Amniotic epithelial cell (primary cell): ENCODE results near the genes KCNK2 and ZC3H11B.

DNA sequence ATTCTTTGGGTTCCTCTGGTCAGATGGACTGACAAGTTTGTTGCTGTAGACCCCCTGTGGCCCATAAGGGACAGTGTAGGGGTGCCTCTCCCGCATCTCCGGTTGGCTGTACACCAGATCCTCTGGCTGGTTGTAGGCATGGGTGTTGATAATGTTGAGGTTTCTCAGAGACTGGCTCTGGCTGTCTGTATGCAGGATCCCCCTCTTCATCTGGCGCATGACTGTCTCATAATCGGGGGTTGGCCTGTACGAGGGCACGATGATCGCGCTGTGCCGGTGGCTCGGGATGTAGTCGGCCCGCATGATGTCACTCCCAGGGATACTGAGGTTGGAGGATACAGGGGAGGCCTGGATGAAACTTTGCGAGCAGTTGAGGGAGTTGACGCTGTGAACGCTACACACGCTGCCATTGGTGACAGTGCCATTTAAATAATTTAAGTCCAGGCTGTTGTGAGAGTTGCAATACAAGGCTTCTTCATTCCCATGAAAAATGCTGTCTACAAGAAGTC lies 103.4 kb downstream of the SMYD2 start:
- RRBS, result no CpG with 5 or more reads among the region's 16 CpGs

DNA sequence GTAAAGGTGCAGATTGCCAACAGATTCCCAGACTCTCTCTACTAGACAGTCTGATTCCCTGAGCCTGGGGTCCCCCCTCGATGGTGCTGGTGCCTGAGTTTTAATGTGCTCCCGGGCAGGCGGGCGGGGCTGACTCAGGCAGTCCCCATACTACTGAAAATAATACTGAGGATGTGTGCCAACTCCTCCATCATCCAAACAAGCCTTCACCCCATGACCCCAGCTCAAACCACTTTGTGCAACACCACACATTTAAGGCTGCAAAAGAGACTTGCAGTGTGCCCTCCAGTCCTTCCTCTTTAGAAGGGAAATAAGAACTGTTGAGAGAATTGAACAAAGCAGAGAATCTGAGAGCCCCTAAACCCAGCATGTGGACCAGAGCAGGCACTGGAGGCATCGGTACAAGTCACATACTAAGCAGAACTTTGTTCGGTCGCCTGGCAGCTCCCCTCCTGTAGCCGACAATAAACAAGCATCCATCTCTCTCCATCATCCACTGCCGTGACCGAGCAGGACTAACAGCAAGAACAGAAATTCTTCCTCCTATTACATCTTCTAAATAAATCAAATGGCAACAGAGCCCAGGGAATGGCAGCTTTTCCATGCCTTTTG lies 36.8 kb downstream of the PTPN14 start:
- RRBS, result no CpG with 5 or more reads among the region's 10 CpGs

DNA sequence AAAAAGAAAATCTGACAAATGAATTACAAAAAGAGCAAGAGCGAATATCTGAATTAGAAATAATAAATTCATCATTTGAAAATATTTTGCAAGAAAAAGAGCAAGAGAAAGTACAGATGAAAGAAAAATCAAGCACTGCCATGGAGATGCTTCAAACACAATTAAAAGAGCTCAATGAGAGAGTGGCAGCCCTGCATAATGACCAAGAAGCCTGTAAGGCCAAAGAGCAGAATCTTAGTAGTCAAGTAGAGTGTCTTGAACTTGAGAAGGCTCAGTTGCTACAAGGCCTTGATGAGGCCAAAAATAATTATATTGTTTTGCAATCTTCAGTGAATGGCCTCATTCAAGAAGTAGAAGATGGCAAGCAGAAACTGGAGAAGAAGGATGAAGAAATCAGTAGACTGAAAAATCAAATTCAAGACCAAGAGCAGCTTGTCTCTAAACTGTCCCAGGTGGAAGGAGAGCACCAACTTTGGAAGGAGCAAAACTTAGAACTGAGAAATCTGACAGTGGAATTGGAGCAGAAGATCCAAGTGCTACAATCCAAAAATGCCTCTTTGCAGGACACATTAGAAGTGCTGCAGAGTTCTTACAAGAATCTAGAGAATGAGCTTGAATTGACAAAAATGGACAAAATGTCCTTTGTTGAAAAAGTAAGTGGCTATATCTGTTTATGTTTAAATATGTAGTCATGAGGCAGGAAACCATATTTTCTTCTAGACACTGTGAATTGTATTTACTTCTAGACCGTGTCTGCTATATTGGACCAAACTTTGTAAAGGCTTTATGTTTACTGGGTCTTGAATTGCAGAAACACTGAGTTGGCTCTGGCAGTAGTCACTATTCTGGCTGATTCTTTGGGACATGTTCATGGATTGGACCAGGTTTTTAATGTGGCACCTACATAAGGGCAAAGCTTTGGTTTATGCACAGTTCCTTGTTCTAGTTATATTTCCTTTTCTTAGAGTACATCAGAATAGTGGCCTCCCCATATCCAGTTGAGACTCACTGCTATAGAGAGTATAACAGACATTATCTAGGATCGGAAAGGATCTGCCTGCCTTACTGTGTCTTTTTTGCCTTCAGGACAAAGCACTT lies 44.1 kb downstream of the CENPF start:
- RRBS, result no CpG with 5 or more reads among the region's 3 CpGs

DNA sequence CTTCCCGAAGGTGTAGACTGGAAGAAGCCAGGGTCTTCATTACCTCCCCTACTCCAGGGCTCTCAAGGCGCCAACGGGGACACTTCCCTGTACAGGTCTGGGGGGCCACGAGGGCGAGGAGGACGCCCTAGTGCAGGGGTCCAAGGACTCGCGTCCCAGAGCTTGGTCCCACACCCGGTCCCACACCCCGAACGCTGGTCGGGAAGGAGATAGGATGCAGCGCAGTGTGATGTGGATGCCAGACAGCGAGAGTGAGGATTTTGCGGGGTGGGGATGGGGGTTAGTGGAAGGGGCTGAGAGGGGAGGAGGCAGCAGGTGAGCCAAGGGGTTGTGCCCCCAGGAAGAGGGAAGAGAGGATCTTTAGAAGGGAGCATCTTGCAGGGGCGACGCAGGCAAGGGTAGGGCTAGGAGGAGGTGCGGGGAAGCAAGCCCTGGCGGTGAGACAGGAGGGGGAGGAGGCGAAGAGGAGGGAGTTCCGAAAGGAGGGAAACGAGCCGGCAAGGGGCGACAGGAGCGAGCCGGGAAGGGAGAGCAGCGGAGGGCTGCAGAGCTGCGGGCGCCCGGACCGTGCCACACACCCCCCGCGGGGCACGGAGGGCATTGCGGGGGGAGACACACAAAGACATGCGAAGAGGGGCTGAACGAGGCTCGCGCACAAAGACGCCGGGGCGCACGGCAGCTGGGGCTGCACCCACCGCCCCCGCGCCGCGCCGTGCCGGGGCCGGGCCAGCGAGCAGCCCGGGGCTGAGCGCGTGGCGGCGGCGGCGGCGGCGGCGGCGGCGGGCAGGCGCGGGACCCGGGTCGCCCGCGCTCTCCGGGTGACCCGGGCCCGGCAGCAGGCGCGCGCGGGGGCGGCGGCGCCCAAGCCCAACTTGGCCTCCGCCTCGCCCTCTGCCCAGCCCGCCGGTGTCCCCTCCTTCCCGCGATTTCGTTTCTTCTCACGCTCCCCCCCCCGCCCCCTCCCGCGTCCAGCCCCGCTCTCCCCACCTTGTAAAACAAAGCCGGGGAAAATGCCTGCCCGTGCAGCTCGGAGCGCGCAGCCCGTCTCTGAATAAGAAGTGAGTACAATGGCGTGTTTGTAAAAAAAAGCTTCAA lies at the start of gene KCNK2:
Gene KCNK2 (plus strand): TSS at position 488 of the 1,095 bp plus-strand sequence.
- RRBS, result 5% methylated on average over 41 of the region's 99 CpGs

DNA sequence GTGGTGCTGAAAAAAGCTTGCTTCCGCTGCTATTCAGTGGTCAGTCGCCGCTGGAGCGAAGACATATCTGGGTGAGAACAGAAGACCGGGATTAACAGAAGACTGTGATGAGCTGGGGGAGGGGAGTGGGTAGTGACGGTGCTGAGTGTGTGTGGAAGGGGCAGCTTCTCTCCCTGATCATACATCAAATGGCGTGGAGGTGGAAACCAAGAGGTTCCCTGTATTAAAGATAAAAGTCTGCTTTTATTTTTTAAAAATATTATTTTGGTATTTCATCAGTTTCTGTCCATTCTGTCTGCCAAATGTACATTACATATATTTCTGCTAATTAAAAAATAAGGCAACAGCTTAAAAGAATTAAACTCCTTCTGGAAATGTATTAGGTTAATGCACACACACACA lies 1.3 kb downstream of the KCNK2 start:
- RRBS, result no CpG with 5 or more reads among the region's 7 CpGs

- RRBS, result no CpG with 5 or more reads among the region's 6 CpGs
These were observed 19.1 kb downstream of the KCTD3 start for GRCh38 chr1:215586023-215586720.

- RRBS, result no CpG with 5 or more reads among the region's 4 CpGs
These were observed 174.7 kb downstream of the GPATCH2 start for GRCh38 chr1:217456017-217456706.

DNA sequence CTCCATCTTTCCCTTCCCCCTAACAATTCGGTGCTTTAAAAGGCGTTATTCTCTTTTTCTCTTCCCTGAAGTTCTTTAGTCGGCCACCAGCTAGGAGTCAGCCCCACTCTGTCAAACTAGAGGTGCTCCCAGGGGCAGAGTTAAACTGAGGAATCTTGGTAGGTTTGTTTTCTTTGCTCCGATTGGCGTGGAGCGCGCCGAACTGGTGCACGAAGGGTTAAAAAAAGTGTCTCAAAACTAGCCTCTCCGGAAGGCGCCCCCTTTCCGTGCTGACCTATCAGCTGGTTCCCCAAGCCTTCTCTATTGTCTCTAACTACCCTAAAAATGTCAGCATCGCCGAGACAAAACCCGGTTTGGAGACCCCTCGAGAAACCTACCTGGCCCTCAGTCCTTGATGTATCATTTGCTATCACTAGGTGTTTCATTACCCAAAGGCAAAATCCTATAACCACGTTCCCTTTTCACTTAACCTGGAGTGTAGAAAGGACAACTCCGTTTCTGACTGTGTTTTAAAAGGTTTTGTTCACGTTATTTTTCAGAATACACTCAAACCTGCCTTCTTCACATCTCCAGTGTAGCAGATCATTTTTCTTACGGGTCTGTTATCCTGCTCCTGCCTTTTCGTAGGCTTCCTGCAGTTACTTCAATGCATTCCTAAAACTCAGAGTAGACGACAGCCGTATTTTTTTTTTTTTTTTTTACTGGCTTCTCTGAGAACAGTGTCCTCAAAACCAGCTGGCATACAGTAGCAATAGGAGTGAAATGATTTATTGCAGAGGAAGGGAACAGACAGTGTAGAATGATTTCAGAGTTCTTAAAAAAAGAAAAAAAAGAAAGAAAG lies 2.3 kb downstream of the TGFB2 start:
- RRBS, result no CpG with 5 or more reads among the region's 23 CpGs

- RRBS, result no CpG with 5 or more reads among the region's 1 CpG
These were observed 2.9 kb downstream of the TGFB2 start for GRCh38 chr1:218348093-218348429.

GRCh38 chr1:218459853-218460903 lies 115.0 kb downstream of the TGFB2 start:
- RRBS, result no CpG with 5 or more reads among the region's 7 CpGs

- RRBS, result no CpG with 5 or more reads among the region's 3 CpGs
These were observed 128.5 kb downstream of the TGFB2 start for GRCh38 chr1:218473520-218474086.

DNA sequence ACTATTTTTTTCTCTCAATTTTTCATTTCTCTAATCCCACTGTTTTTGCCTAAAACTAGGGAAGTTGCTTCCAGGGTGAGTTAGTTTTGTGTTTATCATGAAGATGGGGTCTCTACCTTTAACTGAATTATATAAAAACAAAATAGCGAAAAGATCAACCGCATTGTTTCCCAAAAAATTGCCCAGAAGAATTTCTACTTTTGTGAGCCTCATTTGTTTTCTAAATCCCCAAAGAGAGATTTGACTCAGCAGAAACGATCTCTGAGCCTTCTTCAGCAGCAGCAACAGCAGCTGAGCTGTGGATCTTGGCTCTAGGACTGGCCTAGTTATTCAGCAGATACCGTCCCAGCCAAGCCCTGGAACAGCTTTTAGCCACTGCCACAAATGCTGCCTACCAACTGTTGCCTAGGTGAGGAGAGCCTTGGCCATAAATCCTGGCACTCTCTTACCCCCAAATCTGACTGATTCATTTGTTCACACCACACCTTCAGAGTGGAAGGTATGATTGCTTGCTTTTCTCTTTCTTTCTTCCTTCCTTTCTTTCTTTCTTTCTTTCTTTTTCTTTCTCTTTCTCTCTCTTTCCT lies 320.0 kb downstream of the TGFB2 start:
- RRBS, result no CpG with 5 or more reads among the region's 4 CpGs

DNA sequence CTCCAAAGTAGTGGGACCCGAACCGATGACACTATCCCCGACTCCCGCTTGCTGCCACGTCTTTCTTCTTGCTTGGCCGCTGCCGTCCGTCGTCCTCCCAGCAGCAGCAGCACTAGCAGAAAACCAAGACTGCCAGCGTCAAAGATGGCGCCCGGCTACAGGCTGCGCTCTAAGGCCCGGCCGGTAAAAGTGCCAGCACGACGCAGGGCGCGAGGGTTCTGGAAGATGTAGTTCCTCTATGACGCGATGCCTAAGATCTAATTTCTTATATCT lies at the start of gene ZC3H11B:
Gene ZC3H11B (minus strand): TSS at position 131 of the 273 bp plus-strand sequence.
- RRBS, result no CpG with 5 or more reads among the region's 21 CpGs

GRCh38 chr1:219839021-219839467 lies 89.3 kb downstream of the SLC30A10 start:
- RRBS, result no CpG with 5 or more reads among the region's 8 CpGs

GRCh38 chr1:219926127-219927057 lies 2.0 kb downstream of the SLC30A10 start:
- RRBS, result no CpG with 5 or more reads among the region's 6 CpGs

DNA sequence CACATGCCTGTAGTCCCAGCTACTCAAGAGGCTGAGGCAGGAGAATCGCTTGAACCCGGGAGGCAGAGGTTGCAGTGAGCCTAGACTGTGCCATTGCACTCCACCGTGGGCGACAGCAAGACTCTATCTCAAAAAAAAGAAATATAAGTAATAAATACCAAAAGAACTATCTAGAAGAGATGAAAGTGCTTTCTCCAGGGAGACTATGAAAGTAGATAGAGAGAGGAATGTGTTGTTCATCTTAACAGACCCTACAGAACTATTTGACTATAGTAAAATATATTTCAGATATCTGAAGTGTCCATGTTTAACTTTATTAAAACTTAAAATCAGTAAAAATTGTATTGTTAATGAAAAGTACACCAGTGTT lies 29.2 kb downstream of the EPRS1 start:
- RRBS, result no CpG with 5 or more reads among the region's 4 CpGs

GRCh38 chr1:220093520-220093899 lies 422 bp upstream of the IARS2 start:
- RRBS, result no CpG with 5 or more reads among the region's 3 CpGs

- RRBS, result no CpG with 5 or more reads among the region's 8 CpGs
These were observed 405 bp upstream of the RAB3GAP2 start for GRCh38 chr1:220272736-220272979.

DNA sequence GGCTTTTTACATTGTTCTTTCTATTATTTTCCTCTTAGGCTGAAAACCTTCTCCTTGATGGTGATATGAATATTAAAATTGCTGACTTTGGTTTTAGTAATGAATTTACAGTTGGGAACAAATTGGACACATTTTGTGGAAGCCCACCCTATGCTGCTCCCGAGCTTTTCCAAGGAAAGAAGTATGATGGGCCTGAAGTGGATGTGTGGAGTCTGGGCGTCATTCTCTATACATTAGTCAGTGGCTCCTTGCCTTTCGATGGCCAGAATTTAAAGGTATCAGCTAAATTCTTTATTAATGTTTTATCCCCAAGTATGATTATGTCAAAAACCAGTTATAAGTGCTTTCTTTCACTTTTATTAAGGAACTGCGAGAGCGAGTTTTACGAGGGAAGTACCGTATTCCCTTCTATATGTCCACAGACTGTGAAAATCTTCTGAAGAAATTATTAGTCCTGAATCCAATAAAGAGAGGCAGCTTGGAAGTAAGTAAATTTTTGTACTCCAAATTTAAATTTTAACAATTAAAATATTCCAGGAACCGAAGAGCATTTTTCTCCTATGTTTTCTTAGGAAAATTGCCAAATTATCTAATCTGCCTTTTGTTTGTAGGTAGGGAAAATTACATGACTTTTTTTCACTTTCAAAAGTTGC lies 71.8 kb upstream of the C1orf115 start:
- RRBS, result no CpG with 5 or more reads among the region's 8 CpGs